Epithelial cell of esophagus (primary cell): ENCODE measurements around a stretch of chr5.

- RRBS = no CpG with 5 or more reads among the region's 19 CpGs
Measured at GRCh38 chr5:15911989-15912326, 267.6 kb downstream of the MARCHF11 start.

DNA sequence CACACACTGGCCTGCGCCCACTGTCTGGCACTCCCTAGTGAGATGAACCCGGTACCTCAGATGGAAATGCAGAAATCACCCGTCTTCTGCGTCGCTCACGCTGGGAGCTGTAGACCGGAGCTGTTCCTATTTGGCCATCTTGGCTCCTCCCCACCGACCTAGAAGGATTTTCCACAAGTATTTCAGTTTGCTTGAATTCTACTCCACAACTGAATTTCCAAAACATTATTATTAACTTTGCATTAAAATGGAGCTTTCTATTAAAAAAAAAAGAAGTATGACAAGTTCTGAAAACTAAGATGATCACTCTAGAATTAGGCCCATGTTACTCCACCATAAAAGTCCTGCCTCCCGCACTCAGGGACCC is 267.2 kb downstream of the MARCHF11 start:
- RRBS = no CpG with 5 or more reads among the region's 9 CpGs

DNA sequence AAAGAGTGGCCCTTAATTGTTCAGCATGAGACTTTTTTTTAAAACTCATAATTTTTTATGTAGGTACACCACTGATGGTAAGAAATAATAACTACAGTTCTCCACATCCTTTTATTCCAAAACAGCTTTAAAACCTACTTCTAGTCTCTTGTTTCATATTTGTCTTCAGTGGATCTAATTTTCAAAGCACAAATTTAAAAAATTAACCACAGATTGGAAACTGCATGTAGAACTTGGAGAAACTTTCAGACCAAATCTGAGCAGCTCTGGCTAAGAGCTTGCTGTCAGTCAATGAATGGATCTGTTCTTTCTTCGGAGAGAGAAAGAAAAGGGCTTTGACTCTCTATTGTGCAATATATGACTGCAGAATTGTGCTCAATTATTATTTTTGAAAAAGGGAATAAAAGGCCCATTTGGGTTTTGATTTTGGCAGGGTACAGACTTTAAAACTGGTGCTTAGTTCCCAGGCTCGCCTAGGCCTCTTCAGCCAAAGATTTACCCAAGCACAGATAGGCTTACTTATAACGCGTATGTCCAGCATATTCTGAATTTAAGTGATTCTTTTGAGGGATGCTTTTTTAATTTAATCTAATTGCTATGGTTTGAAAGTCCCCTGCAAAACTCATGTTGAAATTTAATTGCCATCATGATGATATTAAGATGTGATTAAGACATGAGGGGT is 59.4 kb downstream of the RETREG1 start:
- RRBS = no CpG with 5 or more reads among the region's 4 CpGs

GRCh38 chr5:16574678-16575206 is 42.1 kb downstream of the RETREG1 start:
- RRBS = no CpG with 5 or more reads among the region's 3 CpGs

DNA sequence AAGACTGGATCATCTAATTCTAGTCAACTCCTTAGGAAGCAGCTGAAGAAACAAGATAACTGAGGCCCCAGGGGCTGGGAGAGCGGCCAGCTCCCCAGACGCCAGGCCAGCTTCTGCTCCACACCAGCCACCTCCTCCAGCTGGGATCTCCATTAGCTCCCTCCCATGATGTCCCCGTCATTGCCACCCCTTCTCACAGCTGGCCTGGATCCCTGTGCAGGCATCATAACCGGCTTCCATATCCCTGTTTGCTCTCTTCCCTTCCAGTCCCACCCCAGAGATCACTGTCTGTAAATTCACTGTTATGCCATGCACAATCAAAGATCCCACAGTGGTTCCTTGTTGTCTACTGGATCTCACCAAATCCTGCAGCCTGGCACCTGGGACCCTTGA is 50.4 kb upstream of the RETREG1 start:
- RRBS = no CpG with 5 or more reads among the region's 4 CpGs

DNA sequence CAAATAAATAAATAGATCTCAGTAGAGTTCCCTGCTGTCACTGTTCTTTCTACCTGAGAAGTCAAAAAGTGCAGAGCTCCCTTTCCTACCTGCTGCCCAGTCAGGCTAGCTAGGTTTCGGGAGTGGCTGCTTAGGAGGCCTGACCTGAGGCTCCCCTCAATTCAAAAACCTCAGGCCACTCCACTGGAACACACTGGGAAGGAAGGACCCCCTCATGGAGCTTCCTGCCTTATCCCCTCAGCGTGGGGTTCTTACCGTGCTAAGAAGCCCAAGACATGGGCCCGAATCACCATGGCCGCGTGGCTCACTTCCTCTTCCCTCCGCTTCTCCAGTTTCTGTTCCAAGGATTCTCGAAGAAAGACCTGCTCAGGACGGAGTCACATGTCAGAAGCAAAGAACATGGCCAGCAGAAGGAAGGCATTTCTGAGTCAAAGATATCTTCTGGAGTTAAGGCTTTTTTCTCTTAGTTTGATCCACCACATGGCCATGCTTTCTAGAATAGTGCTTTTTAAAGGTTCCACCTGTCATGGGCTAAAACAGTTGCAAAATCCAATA is 87.6 kb upstream of the RETREG1 start:
- RRBS = no CpG with 5 or more reads among the region's 9 CpGs

DNA sequence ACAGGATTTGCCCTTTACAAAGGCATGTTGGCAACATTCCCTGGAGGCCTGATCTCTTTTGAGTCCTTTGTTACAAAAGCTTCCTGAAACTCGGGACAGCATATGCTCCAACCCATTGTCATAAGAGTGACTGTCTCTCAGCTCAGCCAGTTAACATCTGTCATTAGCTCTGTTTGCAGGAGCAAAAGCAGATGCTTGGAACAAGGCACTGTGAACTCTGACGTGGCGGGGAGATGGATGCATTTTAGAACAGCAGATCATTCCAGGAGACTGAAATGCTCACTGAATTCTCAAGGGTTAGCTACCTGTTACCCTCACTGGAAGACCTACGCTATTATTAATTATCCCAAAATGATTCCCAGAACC is 80.5 kb downstream of the MYO10 start:
- RRBS = no CpG with 5 or more reads among the region's 4 CpGs

- RRBS = no CpG with 5 or more reads among the region's 7 CpGs
Measured at GRCh38 chr5:17024683-17025336, 88.7 kb upstream of the MYO10 start.

- RRBS = no CpG with 5 or more reads among the region's 4 CpGs
Measured at GRCh38 chr5:17129239-17129469, 88.3 kb upstream of the BASP1 start.

- RRBS = no CpG with 5 or more reads among the region's 3 CpGs
Measured at GRCh38 chr5:17228201-17228590, 10.8 kb downstream of the BASP1 start.

DNA sequence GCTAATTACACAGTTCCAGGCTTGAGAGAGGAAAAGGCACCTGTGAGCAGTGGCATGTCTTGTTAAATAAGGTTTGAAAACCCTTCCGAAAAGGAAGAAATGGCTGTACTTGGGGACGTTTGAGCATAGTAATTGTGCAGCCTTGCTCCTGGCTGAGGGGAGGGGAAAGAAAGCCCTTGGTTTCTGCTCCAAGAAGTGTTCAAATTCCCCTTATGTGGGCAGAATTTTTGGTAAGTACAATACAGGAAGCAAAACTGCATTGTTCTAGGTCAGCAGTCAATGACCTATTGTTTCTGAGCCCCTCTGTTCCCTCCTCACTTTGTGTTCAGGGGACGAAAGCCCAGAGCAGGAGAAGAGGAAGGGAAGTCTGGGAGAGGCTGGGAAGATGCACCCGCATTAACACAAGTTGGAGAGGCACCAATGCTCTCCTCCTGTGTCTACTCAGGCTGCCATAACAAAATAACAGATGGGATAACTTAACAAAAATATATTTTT is 11.9 kb downstream of the BASP1 start:
- RRBS = no CpG with 5 or more reads among the region's 4 CpGs

- RRBS = no CpG with 5 or more reads among the region's 5 CpGs
Measured at GRCh38 chr5:17282278-17282693, 64.9 kb downstream of the BASP1 start.

- RRBS = no CpG with 5 or more reads among the region's 36 CpGs
Measured at GRCh38 chr5:17354087-17354767, 136.8 kb downstream of the BASP1 start.

DNA sequence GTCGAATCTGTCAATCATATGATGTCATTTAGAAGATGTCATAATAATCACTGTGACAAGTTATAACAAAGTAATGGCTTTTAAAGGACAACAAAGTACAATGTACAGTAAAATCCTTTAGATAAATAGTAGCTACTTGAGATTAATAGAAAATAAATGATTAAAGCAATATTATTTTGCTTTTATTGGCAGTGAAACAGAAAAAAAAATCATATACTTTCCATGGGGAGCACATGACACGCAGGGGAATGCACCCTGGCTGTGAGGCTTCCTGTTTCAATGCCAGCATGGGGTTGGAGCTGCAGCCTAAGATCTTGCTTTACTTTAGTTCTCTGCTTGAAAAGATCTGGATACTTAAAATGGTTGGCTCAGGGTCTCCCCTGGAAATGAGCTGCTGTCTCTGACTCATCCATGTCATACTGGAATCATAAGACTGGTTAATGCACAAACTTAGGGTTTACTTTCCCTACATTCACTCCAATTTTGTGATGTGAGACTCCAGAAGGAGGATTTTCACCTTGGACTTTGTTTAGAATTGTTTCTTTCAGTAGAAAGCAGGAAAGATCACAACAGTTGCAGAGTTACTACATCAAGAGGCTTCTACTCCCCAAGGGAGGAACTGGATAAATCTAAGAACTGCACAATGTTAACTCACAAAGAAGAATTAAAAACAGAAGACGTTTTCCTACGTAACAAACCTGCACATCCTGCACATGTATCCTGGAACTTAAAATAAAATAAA is 263.1 kb upstream of the H3Y1 start:
- RRBS = no CpG with 5 or more reads among the region's 4 CpGs

- RRBS = 71% methylated on average over 3 of the region's 5 CpGs
Measured at GRCh38 chr5:18049318-18049549, 393.6 kb upstream of the H3Y1 start.

DNA sequence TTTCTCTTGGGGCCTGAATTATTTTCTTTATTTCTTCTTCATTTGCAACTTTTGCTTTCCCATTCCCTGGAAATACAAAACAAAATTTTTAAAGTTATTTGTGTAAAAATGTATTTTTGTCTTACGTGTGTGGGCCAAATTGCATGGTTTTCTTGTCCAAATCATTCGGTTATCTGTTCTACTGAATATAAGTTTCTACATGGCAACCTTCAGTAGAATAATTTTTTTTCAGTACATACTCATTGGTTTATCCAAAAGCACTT is 672.6 kb upstream of the H3Y1 start:
- RRBS = no CpG with 5 or more reads among the region's 2 CpGs

GRCh38 chr5:21533506-21534379 is 1319.4 kb downstream of the CDH12 start:
- RRBS = no CpG with 5 or more reads among the region's 9 CpGs

- RRBS = no CpG with 5 or more reads among the region's 3 CpGs
Measured at GRCh38 chr5:22714058-22714328, 139.2 kb downstream of the CDH12 start.